Paraaortic lymph node (tissue), 1 donor: Measurements from ENCODE around the genes PLPP4 and BTBD16.

DNA sequence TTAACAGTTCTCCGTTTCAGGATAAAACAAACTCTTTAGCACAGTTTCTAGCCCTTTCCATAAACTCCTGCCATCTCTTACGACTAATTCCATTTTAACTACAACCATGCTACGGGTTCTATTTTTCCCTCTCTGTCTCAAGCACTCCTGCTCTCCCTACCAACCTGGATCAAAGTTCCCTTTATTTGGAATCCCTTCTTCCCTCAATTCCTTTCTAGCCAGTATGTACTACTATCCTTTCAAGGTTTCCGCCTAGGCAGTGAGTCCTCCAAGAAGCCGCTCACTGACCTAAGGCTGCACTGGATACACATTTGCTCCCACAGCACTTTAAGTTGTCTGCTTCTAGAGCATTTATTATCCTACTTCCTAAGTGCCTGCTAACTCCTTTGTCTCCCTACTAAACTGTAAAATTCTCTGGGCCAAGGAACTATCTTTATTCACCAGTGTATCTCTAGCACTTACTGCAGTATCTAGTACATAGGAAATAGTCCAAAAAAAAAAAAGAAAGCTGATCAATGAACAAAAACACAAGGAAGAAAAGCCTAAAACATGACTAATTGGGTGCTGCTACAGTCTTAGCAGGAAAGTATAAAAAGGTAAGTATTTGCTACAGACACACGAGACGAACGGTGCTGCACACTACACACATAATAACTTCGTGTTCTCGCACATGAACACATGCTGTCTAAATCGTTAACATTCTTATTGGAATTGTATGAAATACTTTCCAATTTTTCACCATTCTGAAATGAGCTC, 9.4 kb downstream of the TIAL1 start:
- PRO-cap, result no peak

DNA sequence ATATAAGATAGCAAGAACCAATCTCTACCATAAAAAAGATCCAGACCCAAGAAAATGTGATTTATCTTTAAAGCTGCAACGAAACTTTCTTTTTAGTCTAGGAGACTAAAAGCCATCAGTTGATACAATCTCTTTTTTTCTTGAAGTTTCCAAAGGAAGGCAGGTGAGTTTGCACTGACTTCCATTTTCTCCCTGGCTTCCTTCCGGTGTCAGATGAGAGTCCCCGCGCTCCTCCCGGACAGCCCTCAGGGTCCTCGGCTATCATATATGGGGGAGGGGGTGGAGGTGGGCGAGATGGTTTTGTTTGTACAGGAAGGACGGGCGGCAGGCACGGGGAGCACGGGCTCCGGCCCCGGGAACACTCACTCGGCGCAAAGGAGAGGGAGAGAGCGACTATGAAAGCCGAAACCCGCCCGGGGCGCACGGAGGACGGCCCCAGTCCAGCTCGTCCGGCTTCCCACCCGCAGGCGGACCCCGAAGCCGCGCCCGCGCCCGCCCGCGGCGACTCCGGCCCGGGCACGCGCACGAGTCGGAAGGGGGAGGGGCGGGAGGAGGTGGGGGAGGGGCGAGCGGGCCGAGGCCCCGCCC, 349 bp upstream of the BAG3 start:
- PRO-cap, result unidirectional peak, plus-strand start at position 206 of the sequence; bidirectional peak, plus-strand start at position 297 of the sequence, minus-strand start at position 240 of the sequence; bidirectional peak, plus-strand start outside the sequence, minus-strand start at position 509 of the sequence

GRCh38 chr10:119783568-119784006, 57.7 kb downstream of the INPP5F start:
- PRO-cap, result no peak

DNA sequence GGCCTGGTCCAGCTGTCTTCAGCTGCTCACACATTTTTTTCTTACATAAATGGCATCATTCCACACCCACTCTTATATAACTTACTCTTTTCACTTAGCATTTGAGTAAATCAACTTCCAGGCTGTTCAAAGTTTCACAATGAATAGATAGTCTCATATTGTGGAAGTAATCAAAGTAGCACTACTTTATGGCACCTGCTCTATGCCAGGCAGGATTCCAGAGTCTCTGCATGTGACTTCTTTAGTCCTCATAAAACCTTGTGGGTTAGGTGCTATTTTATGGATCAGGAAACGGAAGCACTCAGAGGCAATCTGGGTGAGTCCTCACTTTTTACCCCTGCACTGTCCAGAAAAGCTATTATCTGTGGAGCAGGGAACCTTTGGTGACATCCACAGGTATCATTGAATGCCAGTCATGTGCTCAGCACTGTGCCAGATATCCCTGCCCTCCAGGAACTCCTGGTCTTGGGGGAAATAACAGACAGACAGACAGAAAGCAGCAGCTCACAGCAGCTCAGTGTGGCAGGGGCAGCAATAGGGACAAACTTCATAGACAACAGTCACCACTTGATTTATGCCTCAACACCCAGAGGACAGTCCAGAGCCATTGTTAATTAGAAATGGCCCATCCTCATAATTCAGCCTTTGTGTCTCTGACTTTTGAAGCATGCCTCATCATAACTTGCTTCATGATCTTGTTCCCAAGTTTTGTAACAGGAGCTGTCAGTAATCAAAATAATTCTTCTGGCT, 160.6 kb downstream of the SEC23IP start:
- PRO-cap, result no peak

DNA sequence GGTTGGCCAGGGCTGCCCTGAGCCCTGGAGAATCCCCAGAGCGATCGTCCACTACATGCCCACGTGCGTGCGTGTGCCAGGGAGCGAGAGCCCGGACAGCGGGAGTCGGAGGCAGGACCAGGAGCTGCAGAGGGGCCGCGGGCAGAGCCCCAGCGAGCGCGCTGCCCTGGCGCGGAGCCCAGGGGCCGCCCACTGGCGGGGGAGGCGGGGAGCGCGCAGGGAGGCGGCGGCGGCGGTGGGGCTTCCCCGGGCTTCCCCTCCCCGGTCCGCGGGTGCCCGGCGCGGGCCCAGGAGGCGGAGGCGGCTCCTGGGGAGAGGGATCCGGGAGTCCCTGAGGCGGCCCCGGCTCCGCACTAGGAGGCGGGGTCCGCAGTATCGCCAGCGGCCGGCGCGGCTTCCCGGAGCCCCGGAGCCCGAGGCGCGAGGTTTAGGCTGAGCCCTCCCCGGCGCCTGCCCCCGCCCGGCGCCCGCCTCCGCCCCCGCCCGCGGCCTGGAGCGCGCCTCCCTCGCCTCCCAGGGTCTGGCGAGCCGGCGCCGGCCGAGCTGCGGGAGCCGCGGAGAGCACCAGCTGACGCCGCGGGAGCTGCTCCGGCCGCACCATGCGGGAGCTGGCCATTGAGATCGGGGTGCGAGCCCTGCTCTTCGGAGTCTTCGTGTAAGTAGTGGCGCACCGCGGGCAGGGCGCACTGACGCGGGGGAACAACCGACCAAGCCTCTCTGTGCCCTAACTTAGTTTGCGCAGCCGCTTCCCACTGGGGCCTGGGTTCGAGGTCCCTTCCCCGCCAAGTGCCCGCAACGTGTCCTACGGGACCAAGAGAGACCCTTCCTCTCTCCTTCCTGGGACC, at the start of gene PLPP4:
PLPP4 (plus strand) TSS at position 521 of the 845 bp plus-strand sequence.
- PRO-cap, result no peak

- PRO-cap, result no peak
Observed at GRCh38 chr10:121339990-121340714, 258.1 kb downstream of the FGFR2 start.

DNA sequence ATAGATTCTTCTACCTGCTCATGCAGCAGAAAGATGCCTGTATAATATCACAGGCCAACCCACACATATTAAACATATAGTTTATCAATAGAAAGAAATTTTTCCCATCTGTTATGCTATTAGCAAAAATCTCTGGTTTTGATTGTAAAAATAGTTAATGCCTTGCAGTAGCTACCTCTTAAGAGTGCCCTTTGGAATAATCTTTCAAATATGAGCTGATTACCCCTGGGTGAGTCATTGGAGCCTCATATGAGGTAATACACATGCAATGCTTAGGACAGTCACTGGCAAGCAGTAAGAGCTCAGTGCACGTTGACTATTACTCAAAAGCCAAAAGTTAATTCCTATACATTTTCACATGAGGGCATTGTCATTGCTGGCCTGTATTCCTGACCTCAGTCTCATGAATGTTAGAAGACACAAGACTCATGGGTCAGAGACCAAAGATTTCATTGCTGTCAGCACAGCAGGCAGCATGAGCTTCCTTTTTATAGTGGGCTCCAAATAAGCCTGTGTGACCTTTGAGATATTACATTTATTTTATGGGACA, 180.0 kb downstream of the FGFR2 start:
- PRO-cap, result no peak

- PRO-cap, result no peak
Observed at GRCh38 chr10:121526488-121527266, 71.6 kb downstream of the FGFR2 start.

DNA sequence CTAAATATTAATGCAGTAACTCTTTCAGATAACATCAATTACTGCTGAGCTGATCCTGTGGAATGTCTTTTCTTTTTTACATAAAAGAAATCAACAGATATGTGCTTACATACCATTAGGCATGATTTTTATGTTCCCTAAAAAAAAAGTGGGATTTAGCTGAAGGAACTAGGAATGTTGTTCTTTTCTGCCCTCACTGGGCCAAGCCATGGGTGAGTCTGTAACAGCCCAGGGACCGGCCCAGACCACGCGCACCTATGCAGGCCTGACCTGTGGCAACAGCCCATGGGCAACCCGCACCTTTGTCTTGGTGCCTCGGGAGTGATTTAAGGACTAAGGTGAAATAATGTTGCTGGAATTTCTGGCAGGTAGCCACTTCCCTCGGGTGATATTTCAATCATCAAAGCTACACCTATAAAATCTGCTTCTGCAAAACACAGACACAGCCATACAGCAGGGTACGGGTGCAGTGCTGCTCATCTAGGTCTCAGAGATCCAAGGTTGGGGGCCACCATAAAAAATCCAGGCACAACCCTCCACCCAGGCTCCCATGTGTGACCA, 44.5 kb downstream of the FGFR2 start:
- PRO-cap, result no peak

GRCh38 chr10:121917875-121918184, 10.0 kb downstream of the ATE1 start:
- PRO-cap, result no peak

GRCh38 chr10:121927125-121927788, 574 bp downstream of the ATE1 start:
- PRO-cap, result no peak

GRCh38 chr10:121970523-121970786, 4.6 kb downstream of the NSMCE4A start:
- PRO-cap, result no peak

DNA sequence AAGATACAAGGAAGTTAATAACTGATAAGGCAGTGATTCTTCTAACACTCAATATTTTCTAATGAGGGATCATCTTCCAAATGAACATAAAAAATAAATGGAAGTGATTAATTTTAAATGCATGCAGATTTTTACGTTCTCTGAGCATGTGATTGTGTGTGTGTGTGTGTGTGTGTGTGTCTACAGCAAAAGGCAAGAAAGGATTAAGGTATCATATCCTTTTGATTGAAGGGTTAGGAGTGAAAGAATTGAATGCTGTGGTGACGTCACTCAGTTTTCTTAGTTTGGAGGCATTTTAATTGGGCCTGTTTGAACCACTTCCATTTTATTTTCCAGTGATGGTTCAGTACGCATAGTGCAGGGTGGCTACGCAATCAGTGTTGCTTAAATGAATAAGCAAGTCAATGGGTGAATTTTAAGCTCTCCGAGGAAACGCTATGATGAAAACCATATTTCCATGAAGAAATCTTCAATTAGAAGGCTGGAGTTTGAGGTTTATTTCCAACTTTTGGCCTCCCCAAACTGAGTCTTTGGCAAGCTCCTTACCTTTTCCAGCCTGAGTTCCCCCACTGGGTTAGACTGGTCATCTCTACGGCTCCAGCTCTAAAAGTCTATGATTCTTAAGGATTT, 31.3 kb downstream of the TACC2 start:
- PRO-cap, result no peak

DNA sequence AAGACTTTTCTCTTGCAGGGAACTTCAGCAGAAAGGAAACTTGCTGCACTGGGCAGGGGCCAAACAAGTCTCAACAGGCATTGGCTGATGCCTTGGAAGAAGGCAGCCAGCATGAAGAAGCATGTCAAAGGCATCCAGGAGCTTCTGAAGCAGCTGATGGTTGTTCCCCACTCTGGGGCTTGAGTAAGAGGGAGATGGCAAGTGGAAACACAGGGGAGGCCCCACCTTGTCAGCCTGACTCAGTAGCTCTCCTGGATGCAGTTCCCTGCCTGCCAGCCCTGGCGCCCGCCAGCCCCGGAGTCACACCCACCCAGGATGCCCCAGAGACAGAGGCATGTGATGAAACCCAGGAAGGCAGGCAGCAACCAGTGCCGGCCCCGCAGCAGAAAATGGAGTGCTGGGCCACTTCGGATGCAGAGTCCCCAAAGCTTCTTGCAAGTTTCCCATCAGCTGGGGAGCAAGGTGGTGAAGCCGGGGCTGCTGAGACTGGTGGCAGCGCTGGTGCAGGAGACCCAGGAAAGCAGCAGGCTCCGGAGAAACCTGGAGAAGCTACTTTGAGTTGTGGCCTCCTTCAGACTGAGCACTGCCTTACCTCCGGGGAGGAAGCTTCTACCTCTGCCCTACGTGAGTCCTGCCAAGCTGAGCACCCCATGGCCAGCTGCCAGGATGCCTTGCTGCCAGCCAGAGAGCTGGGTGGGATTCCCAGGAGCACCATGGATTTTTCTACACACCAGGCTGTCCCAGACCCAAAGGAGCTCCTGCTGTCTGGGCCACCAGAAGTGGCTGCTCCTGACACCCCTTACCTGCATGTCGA, 96.7 kb downstream of the TACC2 start:
- PRO-cap, result no peak

GRCh38 chr10:122087039-122087736, 98.2 kb downstream of the TACC2 start:
- PRO-cap, result no peak

GRCh38 chr10:122271253-122271544, at the start of gene BTBD16:
TSS of gene BTBD16 (plus strand) at chr10:122271296.
- PRO-cap, result no peak

DNA sequence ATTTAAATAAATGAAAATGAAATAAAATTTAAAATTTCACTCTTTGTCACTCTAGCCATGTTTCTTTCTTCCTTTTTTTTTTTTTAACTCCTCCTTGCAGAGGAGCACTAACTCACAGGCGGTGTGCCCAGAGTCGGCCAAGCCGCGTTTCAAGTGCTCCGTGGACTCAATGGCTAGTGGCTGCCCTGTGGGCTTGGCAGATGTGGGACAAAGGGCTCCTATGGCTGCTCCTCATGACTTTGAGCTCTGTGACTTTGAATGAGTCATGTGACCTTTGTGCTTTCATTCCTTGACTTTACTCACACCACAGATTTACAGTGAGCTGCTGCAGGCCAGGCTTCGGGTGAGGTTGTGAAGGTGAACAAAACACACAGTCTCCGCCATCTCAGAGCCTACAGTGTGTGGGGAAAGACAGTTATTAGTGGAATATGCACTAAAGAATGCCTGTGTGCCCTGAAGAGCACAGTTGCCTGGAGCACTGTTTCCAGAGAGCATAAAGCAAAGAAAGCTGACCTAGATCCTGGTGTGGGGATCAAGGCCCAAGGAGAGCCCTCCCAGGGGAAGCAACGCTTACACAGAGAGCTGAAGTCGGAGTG, 29.8 kb upstream of the PLEKHA1 start:
- PRO-cap, result no peak

- PRO-cap, result no peak
Observed at GRCh38 chr10:122448542-122449153, 5.8 kb upstream of the ARMS2 start.

DNA sequence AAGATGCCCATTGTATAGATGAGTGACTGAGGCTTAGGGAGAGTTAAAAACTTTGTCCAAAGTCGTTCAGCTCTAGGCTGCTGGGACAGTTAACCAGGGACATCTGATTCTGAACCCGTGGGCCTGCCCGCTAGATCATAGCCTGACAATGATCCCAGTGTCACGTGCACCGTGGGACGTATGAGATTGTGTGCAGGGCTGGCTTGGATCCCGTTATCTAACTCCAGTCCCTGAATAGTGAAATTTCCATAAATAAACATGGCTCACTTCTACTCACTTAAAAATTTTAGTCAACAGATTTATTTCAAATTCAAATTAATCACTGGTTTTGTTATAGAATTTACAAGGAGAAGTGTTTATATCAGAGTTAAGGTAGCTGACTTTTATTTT, 2.2 kb downstream of the SPADH start:
- PRO-cap, result no peak

DNA sequence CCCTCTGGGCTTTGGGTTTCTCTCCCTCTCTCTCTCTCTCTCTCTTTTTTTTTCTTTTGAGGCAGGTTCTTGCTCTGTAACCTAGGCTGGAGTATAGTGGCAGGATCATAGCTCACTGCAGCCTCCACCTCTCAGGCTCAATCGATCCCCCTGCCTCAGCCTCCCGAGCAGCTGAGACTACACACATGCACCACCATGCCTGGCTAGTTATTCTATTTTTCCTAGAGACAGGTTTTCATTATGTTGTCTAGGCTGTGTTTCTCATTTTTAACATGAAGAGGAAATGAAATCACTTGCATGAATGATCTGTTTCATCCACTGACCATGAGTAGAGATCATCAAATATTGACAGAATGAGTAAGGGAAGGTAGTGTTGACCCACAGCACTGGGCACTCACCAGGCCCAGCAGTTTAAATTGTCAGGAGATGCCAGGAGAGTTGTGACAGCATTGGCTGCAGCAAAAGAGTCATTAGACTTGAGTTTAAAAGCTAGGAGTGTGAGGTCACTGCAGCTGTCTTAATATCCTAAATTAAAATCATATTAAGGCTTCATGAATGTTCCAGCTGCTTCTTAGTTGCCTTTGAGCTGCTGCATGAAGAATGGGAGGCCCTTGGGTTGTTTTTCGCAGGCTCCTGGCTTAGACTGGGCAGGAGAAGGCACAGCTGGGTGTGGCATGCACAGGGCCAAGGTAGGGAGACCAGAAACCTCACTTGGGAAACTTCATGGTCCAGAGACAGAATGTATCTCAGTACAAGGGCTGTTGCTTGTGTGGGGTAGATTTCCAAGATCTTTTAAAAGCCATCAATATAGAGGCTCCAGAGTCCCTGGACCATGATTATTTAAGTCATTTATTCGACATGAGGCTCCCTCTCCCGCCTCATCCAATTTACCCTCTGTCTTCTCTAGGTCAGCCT, 49.7 kb downstream of the BUB3 start:
- PRO-cap, result no peak